ENCODE measurements around a stretch of chr11.

- PRO-cap, result no peak
These were observed 13.8 kb downstream of the B3GAT1 start for GRCh38 chr11:134398301-134398503.

DNA sequence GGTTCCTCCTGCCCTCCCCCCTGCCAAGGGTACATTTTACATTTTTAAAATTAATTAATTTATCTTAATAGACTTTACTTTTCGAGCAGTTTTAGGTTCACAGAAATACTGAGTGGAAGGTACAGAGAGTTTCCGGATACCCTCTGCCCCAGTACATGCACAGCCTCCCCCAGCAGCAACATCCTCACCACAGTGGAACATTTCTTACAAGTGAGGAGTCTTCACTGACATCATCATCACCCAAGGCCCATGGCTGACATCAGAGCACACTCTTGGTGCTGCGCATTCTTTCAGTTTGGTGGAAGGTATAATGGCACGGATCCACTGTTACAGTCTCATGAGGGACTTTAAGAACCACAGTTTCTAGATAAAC, 170.4 kb upstream of the B3GAT1 start:
- PRO-cap, result no peak

GRCh38 chr11:134950526-134951191, 538.6 kb upstream of the B3GAT1 start:
- PRO-cap, result no peak

Data from anterior vena cava (tissue), 1 donor.